Diencephalon (tissue), 2 donors: Measurements from ENCODE around the genes SRF and MRPL14.

- RAMPAGE, long total RNA: no peak
Observed at GRCh38 chr6:43170618-43171743, at the start of gene SRF. SRF (plus strand) TSS chr6:43171269.

DNA sequence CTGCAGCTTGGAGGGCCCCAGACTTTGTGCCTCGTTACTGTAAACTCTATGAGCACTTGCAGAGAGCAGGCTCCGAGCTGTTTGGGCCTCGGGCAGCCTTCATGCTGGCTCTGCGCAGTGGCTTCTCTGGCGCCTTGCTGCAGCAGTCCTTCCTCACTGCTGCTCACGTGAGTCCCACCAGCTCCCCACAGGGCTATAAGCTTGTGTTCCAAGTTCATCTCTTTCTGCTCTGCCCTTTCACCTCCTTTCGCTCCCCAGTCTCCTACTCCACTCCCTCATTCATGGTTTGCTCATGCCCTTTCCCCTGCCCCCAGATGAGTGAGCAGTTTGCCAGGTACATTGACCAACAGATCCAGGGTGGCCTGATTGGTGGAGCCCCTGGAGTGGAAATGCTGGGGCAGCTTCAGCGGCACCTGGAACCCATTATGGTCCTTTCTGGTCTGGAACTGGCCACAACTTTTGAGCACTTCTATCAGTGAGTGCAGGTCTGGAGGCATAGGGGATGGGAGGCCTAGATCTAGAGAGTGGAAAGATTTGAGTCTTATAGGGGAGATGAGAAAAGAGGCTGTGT, 23.0 kb downstream of the CUL9 start:
- RAMPAGE, long total RNA: no peak

DNA sequence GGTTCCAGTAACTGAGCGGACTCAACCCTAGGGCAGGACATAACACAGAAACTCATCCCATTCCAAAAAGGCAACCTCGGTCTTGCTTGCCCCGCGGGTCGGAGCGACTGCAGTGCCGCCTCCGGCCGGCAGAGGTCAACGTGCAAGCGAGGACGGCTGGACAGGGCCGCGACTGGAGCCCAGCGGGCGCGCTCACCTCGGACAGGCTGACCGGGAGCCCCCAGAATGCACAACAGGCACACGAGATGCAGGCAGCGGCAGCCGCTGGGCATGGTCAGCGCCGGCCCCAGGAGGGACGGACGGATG, 841 bp downstream of the DLK2 start:
- RAMPAGE, long total RNA: no peak

DNA sequence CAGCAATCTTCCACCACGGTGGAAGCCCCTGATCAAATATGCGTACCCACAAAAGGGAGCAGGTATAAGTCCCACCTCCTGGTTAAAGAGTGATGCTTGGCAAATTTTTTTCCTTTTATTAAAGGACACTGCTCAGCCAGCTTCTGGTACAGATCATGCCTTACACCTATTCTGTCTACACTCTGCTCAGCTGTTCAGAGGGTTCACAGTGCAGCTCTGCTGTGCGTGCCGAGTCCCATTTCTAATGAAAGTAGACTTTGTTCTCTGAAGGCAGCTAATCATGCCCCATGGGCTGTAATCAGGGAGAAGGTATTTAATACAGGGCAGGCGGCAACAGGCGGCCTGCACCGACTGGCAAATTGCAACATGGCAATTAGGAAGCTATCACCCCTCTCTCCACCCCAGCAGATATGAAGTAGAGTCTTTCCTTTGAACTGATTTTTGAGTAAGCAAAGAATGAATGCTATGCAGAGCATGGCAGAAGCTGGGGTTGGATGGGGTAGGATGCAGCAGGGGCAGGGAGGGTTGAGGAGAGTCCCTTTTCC, 16.3 kb downstream of the LRRC73 start:
- RAMPAGE, long total RNA: no peak

GRCh38 chr6:43624336-43625360, 4.4 kb downstream of the GTPBP2 start:
- RAMPAGE, long total RNA: no peak

DNA sequence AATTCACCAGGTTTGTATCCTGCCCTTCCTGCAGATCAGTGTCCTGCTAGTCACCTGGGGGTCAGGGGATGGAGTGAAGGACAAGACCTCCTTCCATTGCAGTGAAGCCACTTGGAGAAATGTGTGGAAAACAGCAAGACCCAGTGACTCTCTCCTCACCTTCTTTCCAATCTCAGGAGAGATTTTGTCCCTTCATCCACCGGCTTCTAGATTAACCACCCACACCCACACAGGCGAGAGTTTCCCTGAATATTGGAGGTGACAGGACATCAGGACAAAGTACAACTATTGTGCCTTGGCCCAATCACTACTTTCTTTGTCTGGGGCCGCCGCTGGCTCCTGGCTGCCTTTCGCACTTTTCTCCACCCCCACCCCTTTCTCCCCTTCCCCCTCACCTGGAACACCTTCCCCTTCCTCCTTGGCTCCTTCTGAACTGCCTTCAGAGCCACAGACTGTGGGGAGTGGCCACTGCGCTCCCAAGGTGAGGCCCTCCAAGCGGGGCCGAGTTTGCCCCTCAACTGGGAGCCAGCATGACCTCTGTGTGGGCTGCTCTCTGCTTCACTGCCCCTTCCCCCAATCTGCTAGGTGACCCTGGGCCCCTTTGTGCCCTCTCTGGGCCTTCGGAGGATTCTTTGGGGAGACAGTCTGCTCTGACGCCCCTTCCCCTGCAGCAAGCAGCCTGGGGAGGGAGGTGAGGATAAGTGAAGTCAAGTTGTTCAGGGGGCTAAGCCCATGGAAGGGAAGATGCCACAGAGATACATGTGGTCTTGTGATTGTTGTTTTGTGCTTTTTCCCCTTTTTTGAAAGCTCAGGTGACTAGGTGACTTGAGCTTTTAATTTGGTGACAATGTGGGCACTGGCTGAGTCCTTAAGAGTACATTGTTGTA, 3.0 kb upstream of the VEGFA start:
- RAMPAGE, long total RNA: no peak

- RAMPAGE, long total RNA: no peak
Observed at GRCh38 chr6:43774249-43774612, 4.2 kb downstream of the VEGFA start.

DNA sequence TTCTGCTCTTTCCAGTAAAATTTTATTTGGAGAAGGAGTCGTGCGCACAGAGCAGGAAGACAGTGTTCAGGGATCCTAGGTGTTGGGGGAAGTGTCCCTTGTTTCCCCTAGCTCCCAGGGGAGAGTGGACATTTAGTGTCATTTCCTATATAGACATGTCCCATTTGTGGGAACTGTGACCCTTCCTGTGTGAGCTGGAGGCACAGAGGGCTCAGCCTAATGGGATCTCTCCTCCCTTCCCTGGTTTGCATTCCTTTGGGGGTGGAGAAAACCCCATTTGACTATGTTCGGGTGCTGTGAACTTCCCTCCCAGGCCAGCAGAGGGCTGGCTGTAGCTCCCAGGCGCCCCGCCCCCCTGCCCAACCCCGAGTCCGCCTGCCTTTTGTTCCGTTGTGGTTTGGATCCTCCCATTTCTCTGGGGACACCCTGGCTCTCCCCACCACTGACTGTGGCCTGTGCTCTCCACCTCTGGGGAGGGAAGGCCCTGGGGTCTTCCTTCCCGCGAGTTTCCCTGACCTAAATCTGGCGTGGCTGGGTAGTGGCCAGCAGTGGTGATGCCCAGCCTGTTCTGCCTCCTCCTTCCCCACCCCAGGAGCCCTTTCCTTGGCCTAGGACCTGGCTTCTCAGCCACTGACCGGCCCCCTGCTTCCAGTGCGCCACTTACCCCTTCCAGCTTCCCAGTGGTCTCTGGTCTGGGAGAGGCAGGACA, 4.8 kb downstream of the VEGFA start:
- RAMPAGE, long total RNA: no peak

DNA sequence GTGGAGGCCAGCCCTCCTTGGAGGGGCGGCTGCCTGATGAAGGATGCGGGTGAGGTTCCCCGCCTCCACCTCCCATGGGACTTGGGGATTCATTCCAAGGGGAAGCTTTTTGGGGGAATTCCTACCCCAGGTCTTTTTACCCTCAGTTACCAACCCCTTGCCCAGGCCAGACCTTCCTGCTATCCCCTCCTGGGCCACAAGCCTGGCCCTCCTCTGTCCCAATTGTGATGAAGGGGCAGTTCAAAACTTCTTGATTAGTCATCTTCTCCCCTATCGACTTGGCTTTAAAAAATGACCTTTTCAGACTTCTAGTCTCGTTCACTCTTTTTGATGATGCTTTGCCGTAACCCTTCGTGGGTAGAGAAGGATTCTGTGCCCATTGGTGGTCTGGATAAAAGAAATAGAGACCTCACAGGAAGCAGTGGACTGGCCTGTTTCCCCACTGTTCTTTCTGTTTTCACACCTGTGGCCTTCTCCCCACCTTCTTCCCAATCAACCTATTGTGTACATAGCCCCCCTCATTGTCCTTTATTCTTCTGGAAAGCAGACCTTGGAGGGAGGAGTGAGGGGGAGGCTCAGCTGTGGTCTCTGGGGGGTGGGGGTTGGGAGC, 5.5 kb downstream of the VEGFA start:
- RAMPAGE, long total RNA: no peak

GRCh38 chr6:43784204-43785561, 14.7 kb downstream of the VEGFA start:
- RAMPAGE, long total RNA: no peak

GRCh38 chr6:43812937-43813747, 43.1 kb downstream of the VEGFA start:
- RAMPAGE, long total RNA: no peak

- RAMPAGE, long total RNA: no peak
Observed at GRCh38 chr6:43912498-43912831, 142.5 kb downstream of the VEGFA start.

DNA sequence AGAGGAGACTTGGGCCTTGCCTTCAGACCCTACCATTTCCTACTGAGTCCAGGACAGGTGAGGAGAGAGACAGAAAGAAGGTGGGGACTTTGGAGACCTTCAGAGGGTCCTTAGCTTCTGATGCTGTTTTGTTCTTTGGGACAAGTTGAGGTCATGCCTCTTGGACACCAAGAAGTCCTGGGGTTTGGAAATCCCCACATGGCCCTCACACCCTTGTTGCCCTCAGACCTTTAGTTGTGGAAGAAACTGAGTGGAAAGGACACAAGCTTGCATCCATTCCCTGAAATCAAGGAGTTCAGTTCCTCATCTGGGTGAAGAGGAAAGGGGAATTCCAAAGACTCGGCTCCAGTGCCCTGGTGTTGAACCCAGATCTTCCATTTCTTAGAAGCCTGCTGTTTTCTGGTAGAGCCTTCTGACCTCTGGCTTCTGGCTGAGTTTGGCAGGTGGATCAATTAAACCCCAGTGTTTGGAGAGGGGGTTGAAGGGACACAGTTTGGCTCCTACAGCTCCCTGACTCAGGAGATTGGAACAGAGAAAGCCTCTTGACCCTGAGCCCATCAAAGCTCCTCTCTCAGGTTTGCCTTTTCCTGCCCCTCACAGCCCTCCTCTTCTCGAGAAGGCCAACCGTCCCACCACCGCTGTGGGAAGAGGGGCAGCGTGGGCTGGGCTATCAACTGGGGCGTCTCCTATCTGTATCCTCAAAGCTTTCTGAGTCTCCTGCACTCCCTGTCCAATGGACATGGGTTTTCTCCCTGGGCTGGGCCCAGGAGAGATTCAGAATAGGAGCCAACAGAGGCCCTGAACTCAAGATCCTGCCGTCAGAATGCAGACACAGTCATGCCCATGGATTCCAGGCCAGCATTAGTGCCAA, 146.1 kb downstream of the VEGFA start:
- RAMPAGE, long total RNA: no peak

- RAMPAGE, long total RNA: no peak
Observed at GRCh38 chr6:43926538-43927670, 156.9 kb downstream of the VEGFA start.

GRCh38 chr6:43966028-43966589, 161.1 kb downstream of the MRPL14 start:
- RAMPAGE, long total RNA: no peak

DNA sequence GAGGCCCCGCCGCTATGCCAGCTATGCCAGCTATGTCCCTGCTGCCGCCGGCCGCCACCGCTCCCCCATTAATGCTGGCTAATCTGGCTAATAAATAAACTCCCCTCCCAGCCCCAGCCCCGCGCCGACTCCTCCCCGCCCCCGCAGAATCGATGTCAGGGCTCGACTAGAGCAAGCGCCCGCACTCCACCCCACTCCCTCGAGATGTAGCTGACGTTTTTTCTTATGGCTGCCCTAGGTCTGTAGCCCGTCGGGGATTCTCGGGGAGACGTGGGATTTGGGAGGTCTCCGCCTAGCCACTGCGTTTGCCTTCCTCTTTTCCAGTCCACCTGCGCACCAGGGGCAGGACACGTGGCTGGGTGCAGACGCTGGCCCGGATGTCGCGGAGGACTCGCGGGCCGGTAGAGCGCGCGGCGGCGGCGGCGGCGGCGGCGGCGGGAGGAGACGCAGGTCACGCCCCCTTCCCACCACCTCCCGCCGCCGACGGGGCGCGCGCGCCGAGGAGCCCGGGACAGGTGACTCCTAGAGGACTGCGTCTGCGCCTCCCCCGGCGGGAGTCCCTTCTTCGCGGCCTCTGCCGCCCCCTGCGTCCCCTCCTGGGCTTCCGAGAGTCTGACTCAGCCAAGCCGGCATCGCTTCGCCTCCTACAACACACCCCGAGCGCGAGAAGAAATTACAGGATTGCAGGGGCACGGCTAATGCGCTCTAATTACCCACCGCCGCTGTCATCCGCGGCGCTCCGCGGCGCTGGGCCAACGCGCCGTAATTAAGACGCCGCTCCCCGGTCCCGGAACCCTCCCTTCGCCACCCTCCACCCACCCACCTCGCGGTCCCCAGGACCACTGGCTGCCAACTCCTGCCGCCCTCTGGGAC, 124.7 kb downstream of the MRPL14 start:
- RAMPAGE, long total RNA: start-site peak on the minus strand centred at position 382 of the sequence, 104 bp wide, 8 and 18 reads in 2 replicates

- RAMPAGE, long total RNA: no peak
Observed at GRCh38 chr6:44109835-44111100, 17.0 kb downstream of the MRPL14 start.

- RAMPAGE, long total RNA: no peak
Observed at GRCh38 chr6:44119535-44120138, 7.6 kb downstream of the MRPL14 start.

DNA sequence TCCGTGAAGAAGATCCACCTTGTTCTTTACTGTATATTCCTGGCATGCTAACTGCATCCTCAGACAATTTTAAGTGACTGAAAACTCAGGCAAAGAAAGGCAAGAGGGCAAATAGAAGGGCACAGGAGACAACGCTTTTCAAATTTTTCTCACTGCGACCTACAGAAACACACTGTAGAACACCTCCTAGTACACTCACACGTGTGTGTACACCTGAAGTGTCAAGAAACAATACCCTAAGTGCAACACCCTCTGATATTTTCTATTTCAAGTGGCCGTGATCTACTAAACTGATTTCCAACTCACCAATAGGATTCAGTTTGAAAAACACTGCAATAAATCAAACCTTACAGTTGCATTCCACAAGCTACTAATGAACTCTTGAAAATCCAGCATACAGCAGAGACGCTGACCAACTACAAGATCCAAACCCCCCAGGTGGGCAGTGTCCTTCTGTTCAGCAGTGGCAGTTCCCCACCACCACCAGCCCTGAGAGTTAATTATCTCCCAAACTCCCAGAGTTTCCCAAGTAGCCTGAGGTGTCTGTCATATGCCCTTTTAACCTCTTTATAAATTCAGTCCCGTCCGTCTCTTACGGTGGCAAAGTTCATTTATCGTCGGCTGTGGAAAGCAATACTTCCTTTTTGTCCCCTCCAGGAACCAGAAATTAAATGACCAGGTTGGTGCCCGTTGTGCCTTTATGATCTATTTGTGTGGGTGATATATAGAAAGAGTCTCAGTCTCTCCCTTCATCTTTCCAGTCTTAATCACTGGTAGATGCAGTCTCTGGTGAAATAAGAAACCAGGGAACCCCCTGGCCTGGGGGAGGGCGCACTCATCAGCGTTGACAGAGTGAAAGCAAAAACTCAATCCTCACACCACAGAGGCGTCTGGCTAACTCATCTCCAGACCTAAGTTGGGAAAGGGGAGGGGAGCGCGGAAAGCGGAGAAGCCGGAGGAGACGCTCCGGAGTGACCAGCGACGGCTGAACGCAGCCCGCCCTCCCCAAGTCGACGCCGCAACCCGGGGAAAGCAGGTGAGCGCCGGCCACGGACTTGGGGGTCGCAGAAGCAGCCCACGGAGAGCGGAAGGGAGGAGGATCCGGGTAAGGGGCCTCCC, 856 bp downstream of the MRPL14 start:
- RAMPAGE, long total RNA: no peak

GRCh38 chr6:44127156-44127782, at the start of gene MRPL14:
MRPL14 (minus strand) TSS chr6:44127452.
- RAMPAGE, long total RNA: start-site peak on the minus strand at chr6:44127371-44127434, 939 and 608 reads in 2 replicates; start-site peak on the plus strand at chr6:44127612-44127665, 245 and 95 reads in 2 replicates